AG04449 (cell line): ENCODE measurements around a stretch of chr3.

GRCh38 chr3:67685448-67685888 is 31.1 kb upstream of the SUCLG2 start:
- RRBS, result no CpG with 5 or more reads among the region's 1 CpG

DNA sequence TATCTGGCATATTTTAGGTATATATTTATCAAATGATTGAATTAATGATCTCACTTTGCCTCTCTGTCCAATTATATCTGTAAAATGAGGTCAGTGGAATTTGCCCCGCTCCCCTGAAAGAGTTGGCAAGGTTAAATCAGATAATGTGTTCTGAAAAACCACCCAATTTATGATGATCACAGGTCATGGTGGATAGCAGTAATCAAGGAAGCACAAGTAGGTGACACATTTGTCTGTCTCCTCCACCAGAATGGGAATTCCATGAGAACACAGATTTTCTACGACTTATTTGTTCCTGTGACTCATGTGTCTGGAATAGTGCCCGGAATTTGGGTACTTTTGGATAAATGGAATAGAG is 128.8 kb upstream of the TAFA1 start:
- RRBS, result no CpG with 5 or more reads among the region's 3 CpGs

DNA sequence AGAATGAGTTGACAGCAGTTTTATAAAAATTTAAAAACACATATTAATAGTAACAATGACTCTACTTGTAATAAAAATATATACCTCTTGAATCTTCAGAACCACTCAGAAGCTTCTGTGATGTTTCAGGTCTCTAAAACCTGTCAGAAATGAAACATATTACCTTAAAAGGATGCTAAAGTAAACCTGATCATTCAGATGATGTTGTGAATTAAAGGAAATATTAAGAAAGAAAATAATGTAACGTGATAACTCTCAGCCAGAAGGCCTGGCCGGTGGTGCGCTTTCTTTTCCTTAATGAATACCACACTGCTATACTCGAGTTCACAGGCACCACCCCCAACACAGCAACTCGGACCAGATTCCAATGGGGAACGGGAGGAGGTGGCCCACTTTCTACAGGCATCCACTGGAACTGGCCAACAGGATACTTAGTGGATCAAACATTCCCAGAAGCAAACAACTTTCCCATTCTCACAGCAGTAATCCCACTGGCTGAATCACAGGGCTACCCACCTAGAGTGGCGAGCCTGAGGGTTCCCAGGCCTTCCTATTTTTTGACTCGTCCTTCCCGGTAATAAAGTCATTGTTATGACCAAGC is 1.5 kb downstream of the EOGT start:
- RRBS, result no CpG with 5 or more reads among the region's 9 CpGs

DNA sequence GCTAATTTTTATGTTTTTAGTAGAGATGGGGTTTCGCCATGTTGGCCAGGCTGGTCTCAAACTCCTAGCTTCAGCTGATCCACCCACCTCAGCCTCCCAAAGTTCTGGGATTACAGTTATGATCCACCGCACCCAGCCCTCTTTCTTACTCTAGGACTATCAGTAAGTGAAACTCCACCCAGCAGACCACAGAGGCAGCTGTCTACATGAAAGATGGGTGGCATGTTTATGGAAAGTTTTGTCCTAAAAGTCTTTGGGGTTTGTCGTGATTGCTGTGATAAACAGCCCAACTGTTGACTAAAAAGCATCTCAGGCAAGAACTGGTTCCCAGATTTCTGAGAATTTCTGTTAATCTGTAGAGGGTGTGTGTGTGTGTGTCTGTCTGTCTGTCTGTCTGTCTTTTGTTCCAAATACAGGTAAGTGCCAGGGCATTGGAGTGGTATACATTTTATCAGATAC is 10.9 kb downstream of the ARL6IP5 start:
- RRBS, result no CpG with 5 or more reads among the region's 3 CpGs

GRCh38 chr3:69111527-69111726 is 11.0 kb downstream of the LMOD3 start:
- RRBS, result no CpG with 5 or more reads among the region's 1 CpG

GRCh38 chr3:69306477-69307330 is 79.2 kb downstream of the FRMD4B start:
- RRBS, result no CpG with 5 or more reads among the region's 18 CpGs

DNA sequence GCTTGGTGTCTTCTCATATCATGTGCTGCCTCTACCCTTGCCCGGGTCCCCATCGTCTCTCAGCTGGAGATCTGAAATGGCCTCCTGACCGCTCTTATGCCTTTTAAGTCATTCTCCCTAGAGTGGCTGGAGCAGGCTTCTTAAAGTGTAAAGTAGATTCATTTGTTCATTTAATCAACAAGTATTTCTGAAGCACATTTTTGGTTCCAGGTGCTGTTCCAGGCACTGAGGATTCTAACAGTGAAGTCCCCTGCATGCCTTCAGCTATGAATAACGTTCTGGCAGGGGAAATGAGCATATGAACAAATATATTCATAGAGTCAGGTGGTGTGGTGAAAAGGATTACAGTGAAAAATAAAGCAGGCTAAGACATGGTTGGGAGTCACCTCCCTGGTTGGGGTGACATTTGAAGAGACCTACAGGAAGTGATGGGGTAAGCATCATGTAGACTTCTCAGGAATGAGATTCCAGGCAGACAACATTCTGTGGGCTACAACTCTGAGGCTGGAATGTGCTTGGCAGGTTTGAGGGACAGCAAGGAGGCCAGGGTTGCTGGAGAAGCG is 15.1 kb downstream of the FRMD4B start:
- RRBS, result no CpG with 5 or more reads among the region's 5 CpGs

GRCh38 chr3:69737970-69738843 is 1.1 kb upstream of the MITF start:
- RRBS, result no CpG with 5 or more reads among the region's 8 CpGs

- RRBS, result no CpG with 5 or more reads among the region's 2 CpGs
These were observed 5.0 kb downstream of the MITF start for GRCh38 chr3:69744376-69744575.

GRCh38 chr3:70811761-70812374 is 499.4 kb upstream of the MDFIC2 start:
- RRBS, result no CpG with 5 or more reads among the region's 3 CpGs

DNA sequence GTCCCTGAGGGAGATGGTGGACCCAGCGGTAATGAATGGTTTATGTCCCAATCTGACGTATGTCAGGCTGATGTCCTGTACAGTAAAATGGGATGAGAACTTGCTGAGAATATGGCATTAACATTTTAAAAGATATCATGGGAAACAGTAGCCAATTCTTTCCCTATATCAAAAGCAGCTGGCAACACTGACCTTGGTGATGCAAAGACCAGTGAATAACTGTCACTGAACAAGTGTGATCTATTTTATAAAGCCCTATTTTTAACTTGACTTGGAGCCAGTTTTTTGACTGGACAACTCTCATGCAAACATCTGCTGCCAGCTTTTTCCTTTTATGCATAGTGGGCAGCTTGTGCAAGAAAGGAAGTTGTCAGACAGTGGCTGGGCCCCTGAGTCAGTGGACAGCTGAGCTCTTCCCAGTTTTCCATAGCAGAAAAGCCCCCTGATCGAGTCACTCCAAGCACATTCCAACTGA is 519.9 kb upstream of the MDFIC2 start:
- RRBS, result no CpG with 5 or more reads among the region's 3 CpGs

DNA sequence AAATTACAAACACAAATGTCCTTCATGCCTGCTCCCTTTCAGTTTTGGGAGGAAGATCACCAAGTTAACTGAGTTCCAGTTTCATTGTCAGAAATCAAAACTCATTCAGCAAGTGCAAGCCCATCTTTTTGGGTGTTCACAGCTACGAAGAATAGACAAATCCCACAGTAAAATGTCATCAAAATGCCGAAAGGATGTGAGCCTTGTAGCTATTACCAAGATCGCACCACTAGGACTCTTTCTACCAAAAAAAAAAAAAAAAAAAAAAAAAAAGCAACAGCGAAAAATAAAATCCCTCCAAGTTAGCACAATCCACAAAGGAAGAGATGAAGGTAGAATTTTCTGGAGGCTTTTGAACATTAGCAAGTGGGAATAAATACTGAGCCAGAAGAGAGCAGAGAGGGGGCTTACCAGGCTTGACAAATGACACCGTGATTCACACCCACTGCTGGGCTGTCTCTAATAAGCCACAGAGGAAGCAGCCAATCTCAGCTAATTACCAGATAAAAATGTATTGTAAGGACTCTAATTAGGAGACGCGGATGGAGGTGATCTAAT is 602.5 kb downstream of the FOXP1 start:
- RRBS, result no CpG with 5 or more reads among the region's 7 CpGs

GRCh38 chr3:71025451-71025934 is 558.0 kb downstream of the FOXP1 start:
- RRBS, result no CpG with 5 or more reads among the region's 1 CpG

DNA sequence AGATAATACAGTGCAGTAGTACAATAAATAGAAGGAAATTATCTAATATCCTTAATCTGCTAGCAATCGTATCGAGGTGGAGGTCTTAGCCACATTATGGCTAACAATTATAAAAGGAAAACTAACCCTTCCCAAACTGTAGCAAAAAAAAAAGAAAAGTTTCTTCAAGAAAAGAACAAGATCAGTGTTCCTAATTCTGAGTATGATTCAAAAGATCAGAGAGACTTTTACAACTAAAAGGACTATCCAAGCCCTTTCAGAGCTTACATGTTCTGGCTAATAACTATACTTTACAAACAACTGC is 535.6 kb downstream of the FOXP1 start:
- RRBS, result no CpG with 5 or more reads among the region's 2 CpGs

DNA sequence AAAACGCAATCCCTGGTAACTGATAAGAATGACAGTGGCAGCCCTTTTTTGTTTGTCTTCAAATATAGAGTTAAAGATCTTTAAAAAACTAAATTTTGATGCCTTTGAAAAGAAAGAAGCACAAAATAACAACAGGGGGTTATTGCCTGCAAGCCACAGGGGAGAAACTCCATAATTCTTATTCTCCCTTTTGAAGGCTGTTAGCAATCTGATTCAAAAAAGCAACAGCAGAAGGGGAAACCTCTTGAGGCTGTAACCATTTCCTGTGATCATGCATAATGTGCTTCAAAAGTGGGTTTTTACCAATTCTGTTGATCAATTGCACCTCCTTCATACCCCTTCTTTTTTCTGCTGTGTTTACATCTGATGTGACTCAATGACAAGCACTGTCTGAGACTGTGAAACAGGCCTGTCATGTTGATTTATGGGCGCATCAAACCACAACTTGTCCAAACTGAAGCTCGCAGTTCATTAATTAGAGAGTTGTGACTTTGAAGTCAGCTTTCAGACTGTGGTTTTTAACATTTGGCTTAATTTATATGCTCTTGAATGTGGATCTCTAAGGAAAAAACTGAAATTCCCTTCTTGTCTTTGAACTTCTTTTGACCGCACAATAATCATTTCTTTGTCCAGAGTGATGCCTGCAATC is 533.0 kb downstream of the FOXP1 start:
- RRBS, result no CpG with 5 or more reads among the region's 4 CpGs

DNA sequence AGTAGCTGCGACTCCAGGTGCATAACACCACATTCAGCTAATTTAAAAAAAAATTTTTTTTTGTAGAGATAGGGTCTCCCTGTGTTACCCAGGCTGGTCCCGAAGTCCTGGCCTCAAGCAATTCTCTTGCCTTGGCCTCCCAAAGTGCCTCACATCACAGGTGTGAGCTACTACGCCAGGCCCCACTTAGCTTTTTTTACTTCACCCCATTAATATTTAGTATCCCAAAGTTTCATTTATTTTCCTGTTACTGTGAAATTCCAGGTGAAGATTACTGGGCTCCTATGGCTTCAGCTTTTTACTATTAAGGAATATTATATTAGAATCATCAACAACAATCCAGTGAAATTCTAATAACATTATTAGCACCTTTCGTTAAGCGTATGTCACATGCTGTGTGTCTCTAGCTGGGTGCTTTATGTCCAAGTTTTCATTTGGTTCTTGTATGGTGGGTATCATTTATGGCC is 498.2 kb downstream of the FOXP1 start:
- RRBS, result no CpG with 5 or more reads among the region's 5 CpGs

GRCh38 chr3:71090053-71090997 is 493.2 kb downstream of the FOXP1 start:
- RRBS, result no CpG with 5 or more reads among the region's 7 CpGs

- RRBS, result no CpG with 5 or more reads among the region's 6 CpGs
These were observed 483.4 kb downstream of the FOXP1 start for GRCh38 chr3:71100015-71100632.

DNA sequence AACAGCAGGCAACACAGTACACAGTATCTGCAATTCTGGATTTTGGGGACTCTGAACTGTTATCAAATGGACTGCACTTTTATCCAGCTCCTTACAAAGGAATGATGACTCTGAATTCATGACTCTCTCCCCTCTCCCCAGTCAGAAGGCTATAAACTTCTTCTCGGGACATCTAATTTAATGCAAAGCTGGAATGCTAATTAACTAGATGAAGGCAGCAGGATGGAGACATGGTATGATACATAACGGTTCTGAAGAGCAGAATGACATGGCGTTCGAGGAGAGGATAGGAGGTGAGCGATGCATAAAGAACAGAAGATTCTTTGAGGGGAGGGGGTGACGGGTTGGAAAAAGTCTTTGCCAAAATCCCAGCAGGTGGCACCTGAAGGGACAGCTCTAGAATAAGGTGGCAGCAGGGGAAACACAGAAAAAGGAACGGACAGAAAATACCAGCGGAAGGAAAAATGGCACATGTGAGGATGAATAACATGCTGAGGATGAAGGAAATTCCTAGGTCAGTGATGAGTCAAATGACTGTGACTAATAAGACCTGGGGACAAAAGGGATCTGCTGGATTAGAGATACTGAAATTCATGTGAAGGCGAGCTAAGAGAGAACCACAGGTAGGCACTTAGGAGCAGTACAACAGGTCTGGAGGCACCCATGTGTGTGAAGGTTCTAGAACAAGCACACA is 482.7 kb downstream of the FOXP1 start:
- RRBS, result no CpG with 5 or more reads among the region's 9 CpGs

DNA sequence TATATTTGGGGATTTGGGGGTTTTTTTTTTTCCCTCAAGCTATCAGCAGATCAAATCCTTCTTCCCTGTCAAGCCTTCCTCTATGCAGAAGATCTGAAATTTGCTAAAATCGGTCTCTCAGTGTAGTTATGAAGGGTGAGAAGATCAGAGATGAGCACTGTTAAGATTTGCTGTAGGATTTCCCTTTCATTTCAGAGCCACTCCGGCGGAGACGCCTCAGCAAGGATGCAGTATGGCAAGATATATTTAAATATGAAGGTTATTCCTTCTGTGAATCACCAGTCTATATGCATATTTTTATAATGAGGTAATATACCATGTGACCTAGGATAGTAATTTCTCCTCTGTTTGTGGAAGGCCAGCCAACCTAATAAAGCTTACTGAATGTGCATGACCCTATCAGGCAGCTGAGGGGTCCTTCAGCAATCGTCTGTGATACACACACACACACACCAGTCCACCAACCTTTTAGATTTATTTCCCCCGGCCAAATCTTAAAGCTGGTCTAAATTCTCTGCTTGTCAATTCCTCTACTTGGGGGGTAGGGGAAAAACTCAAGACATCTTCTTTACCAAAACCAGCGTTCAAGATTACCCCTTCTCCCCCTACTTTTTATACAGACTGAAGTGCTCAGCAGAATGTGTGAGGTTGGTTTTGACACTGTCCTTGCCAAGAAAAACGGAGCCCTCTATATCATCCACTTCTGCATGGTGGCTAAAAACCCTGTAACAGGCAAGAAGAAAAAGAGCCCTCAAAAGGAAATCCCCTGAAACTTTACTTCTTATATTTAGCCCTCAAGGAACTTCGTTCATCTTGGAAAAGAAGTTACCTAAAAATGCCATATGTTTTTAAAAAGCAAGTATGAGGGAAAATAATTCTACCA is 473.9 kb downstream of the FOXP1 start:
- RRBS, result no CpG with 5 or more reads among the region's 9 CpGs